Temporal lobe (tissue), 2 donors: ENCODE data around the gene GFRA4.

GRCh38 chr20:2144842-2145392, 43.3 kb downstream of the STK35 start:
- RAMPAGE, long total RNA: no peak

DNA sequence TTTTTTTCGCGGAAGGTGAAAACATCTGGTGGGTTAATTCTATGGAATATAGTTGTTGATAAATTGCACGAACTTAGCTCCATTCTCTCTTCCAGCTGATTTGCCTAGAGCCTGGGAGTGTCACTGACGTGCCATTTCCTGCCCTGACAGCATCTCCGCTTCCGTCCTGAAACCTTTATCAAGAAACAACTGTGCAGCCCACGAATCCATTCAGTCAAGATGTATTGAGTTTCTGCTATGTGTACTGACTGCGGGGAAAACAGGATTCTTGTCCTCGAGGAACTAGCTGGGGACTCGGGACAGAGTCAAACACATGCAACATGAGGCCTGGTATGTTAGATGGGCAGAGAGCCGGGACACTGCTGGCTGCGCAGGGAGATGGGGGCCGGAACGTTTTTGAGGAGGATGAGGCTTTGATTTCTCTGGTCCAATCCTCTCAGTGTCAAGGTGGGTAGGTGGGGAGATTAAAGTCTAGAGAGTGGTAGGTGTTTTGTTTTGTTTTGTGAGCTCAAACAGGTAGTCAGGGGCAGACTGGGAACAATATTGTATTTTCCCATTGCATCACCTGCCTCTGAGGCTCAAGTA, 59.4 kb upstream of the TGM3 start:
- RAMPAGE, long total RNA: no peak

- RAMPAGE, long total RNA: no peak
Measured at GRCh38 chr20:2264698-2265405, 30.9 kb upstream of the TGM3 start.

GRCh38 chr20:2292563-2293235, 3.1 kb upstream of the TGM3 start:
- RAMPAGE, long total RNA: no peak

- RAMPAGE, long total RNA: no peak
Measured at GRCh38 chr20:2302118-2302436, 6.3 kb downstream of the TGM3 start.

- RAMPAGE, long total RNA: no peak
Measured at GRCh38 chr20:2483743-2484371, 13.3 kb upstream of the SNRPB start.

DNA sequence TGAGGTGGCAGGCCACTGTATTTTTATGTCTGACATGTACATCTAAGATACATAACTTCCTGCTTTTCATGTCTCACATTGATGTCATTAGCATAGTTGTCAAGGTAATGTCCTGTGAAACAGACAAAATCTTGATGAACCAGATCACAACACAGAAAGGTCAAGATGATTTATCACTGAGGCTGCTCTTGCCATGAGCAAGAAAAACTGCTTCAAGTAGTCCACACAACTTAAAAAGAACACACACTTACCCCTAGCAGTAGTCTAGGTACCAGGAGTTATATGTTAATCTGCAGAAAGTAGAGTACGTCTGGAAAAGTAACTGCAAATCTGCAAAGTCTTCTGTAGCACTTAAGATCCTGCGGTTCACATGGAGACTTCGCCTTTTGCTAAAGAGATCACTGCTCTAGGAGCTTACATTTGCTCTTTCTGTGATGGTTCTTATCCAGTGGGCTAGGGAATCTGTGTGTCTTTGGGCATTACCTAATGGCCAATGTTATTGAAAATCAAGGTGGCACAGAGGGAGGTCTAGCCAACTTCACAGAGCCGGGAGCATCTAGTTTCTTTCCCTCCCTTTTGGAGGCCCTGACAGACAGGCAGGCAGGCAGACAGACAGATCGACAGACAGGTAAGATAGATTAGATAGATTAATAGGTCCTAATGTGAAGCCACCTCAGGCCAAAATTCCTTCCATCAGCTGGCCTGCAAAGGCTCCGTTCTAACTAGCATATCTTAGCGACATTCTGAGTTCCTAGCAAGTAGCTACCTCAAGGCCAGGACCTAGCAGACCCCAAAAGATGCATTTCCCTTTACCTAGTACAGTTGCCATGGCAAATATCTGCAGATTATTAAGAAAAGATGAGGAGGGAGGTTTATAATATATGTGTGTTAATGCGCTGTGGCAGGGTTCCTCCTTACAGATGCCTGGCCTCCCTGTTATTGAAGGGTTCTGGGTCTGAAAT, 49.8 kb upstream of the GNRH2 start:
- RAMPAGE, long total RNA: no peak

GRCh38 chr20:3223286-3223485, 13.9 kb downstream of the ITPA start:
- RAMPAGE, long total RNA: no peak

- RAMPAGE, long total RNA: no peak
Measured at GRCh38 chr20:3237864-3238504, 1.0 kb downstream of the SLC4A11 start.

DNA sequence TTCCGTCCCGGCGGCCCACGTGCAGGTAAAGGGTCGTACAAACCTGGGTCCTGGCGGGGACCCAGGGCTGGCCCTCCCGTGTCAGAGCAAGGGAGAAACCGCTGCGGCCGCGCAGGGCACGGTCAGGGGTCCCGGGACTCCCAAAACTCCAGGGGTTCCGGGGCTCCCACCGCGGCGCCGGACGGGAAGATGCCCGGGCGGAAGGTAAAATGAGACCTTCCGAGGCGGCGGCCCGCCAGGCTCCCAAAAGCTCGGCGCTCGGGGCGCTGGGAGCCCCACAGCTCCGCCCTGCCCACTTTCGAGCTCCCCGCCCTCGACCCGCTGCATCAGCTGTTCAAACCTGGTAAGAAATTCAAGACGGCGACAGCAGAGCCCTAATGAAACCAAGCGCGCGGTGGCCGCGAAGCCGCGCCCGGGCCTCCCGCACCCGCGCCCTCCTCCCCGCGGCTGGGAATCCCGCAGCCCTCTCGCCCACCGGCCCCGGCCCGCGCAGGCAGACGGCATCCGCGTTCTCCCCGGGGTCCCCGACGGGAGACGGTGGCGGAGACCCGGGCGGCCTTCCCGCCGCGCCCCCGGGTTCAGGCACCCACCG, 389 bp downstream of the SLC4A11 start:
- RAMPAGE, long total RNA: no peak

GRCh38 chr20:3420162-3420858, 12.8 kb upstream of the DNAAF9 start:
- RAMPAGE, long total RNA: no peak

DNA sequence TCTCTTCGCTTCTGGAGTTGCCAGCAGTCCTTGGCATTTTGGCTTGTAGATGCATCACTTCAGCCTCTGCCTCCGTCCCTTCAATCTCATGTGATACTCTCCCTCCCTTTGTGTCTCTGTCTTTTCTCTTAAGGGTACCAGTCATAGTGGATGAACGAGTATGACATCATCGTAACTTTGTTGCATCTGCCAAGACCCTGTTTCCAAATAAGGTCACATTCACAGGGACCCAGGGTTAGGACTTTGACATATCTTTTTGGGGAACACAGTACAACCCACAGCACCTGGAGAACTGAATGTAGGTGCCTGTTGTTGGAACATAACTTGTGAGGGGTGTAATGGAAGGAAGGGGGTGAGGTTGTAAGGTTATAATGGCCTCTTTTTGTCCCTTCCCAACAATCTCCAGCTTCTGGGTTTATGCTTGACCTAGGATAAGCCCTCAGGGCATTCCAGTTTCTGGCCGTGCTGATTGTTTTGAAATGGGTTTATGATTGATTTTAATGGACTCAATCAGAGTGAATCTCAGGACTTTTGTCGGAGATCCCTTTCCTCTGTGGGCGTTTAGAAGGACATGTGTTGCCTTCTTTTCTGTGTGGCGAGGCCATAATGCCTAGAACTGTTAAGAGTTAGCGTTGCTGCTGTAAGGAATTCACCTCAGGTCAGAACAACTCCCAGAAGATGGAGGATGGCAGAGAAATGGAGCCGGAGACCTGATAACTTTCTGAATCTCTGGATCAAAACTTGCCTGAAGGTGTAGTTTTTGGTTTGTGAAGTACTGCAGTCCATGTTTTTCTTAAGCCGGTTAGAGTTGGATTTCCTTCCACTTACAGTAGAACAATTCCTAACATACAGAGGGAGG, 9.2 kb downstream of the ATRN start:
- RAMPAGE, long total RNA: no peak

GRCh38 chr20:3547856-3548192, 77.0 kb downstream of the ATRN start:
- RAMPAGE, long total RNA: no peak

DNA sequence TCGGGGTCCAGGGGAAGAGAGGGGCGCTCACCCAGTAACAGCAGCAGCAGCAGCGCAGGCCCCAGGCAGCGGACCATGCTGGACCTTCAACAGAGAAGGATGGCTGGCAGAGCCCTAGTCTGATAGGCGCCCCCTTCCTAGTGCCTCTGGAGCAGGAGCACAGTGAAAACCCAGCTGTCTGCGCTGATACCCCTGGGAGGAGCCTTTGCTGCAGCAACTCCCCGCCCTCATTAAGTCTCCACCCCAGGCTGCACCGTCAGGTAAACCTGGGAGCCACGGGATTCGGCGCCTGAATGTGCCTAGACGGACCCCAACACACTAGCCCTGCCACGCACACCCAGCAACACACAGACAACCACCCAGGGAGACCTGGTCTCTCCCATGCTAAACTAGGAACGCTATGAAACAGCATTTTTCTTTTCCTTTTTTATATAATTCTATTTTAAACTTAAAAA, at the start of gene GFRA4:
Gene GFRA4 (minus strand): TSS at position 77 of the 455 bp plus-strand sequence.
- RAMPAGE, long total RNA: no peak

DNA sequence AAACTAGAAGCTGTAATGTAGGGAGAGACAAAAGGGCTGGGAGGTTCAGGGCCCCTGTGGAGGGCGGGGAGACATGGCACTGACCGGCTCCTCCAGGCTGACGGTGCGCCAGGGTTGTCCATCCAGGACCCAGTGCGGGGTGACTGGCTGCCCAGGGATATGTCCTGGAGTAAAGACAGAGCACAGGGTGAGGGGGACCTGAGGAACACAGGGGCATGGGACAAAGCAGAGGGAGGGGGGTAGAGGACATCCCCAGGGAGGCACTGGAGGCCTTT, 2.5 kb downstream of the ADAM33 start:
- RAMPAGE, long total RNA: no peak

GRCh38 chr20:3733204-3733917, 876 bp downstream of the HSPA12B start:
- RAMPAGE, long total RNA: no peak

- RAMPAGE, long total RNA: no peak
Measured at GRCh38 chr20:3754774-3755185, 12.8 kb downstream of the ADISSP start.

DNA sequence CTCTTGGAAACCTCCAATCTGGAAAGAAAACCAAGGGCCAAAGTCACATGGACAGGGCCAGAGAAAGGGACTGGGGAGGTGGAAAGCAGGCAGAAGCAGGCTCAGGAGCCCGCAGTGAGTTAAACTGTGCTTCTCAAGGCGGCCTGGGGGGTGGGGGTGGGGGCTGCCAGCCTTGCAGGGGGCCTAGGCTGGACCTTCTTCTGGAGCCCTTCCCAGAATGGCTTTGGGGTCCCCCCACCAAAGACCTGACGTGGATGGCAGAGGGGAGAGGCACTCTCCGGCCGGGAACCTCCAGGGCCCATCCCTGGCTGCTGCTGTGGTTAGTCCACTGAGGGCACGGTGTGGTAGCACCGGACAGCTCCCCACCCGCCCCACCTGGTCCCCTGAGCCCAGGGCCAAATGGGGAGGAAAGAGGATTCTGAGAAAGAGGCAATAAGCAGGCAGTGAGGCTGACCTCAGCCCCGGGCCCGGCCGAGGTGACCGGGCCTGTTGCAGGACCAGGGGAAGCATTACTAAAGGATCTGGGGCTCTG, 2.4 kb downstream of the CENPB start:
- RAMPAGE, long total RNA: no peak

DNA sequence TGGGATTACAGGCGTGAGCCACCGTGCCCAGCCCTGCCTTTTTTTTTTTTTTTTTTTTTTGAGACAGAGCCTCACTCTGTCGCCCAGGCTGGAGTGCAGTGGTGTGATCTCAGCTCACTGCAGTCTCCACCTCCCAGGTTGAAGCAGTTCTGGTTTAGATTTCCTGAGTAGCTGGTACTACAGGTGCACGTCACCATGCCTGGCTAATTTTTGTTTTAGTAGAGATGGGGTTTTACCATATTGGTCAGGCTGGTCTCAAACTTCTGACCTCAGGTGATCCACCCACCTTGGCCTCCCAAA, 17.8 kb downstream of the PANK2 start:
- RAMPAGE, long total RNA: no peak

GRCh38 chr20:3917710-3918466, 28.7 kb downstream of the PANK2 start:
- RAMPAGE, long total RNA: no peak